Placental epithelial cell (primary cell): Measurements from ENCODE around the genes RIN1 and CCDC87.

GRCh38 chr11:66334910-66335476 lies 1.2 kb downstream of the RIN1 start:
- CAGE, long polyA plus RNA = no peak

DNA sequence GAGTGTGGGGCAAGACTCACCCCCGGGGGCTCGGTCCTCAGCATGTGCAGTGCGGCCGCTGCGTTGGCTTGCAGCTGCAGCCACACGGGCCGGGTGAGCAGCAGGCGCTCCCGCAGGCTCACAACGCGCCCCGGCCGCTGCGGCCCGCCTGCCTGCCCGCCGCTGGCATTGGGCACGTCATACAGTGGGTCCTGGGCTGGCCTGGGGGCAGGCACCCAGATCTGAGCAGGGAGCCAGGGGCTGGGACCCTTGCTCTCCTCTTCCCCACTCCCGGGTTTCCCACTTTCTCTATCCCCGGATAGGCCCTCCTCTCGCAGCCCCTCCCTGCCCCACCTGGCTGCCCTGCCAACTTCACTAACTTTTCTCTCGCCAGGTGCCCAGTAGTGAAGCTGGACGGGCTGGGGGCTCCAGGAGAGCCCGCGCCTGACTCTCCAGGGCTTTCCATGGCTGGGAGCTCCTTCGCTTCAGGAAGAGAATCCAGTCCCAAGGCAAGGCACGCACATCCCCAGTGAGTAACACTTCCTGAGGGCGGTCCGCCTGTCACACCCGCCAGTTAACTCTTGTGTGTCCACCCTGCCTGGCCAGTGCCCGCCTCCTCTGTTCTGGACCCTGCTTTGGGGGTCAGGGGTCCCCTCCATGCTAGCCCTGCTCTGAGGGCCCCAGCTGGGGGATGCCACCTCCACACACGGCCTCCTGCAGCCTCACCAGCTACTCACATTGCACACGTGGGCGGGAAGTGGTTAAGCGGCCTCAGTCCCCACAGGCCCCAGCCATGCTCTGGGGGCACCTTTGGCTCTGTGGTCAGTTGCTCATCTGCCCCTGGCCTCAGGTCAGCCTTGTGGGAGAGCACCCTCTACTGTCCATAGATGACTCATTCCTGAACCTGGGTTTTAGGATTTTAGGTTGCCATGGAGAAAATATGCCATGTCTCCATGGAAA lies at the start of gene RIN1:
TSS of gene RIN1 (minus strand) at position 477 of the 939 bp plus-strand sequence.
- CAGE, long polyA plus RNA = no peak

- CAGE, long polyA plus RNA = no peak
Observed at GRCh38 chr11:66346587-66347033, 819 bp downstream of the B4GAT1 start.

DNA sequence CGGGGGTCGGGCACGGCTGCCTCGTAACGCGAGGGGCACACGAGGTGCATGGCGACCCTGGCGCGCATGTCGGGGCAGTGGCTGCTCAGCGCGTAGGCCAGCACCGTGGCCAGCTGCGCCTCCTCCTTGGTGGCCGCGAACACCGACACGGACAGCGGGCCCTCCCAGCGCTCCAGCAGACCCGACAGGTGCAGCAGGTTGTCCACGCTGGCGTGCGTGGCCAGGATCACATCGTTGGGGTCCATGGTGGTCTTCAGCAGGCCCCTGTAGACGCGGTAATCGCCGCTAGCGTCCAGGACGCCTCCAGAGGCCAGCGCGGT lies 435 bp downstream of the B4GAT1 start:
- CAGE, long polyA plus RNA = no peak

DNA sequence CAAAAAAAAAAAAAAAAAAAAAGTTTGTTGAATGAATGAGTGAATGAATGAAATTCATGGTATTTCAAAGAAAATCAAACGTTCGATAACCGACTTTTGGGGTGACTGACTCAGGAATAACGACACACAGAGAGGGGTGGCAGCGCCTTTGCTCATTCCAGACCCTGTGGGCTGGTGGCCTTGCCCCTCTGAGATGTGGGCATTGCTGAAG lies 797 bp downstream of the SLC29A2 start:
- CAGE, long polyA plus RNA = no peak

DNA sequence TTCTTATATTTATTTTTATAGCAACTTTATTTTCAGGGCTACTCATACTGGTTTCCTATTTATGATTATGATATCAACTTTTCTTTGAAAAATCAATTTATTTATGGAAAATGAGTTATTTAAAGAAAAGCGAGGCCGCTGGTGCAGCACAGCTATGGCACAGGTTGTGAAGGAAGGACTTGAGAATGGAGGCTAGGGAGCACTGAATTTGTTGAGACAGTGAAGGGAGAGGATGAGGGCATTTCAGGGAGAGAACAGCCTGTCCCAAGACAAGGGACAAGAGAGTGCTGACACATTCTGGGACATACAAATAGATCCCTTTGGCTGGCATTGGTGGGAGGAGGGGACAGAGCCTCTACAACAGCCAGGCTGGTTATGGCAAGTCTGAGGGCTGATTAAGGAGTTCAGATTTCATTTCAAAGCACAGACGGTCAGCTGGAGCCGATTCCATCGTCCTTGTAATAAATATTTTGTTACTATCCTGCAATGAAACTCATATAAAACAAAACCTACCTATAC lies 1.7 kb upstream of the SLC29A2 start:
- CAGE, long polyA plus RNA = no peak

GRCh38 chr11:66592295-66593431 lies at the start of gene CCDC87:
TSS of gene CCDC87 (minus strand) at chr11:66593063.
- CAGE, long polyA plus RNA = no peak

DNA sequence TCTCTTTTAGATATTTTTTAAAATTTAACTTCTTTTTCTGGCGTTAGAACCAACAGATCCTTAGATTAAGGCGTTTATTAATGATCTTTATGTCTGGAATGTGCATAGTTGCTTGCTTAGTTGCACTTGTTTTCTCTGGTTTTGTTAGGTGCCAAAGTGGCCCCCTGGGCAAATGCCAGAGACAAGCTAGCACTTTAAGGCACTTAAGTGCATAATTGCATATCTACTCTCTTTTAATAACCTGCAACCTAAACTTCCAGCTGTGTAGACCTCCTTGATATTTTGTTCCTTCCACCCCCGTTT lies 3.3 kb downstream of the RBM4 start:
- CAGE, long polyA plus RNA = no peak

- CAGE, long polyA plus RNA = no peak
Observed at GRCh38 chr11:66689715-66690376, 12.2 kb upstream of the RBM4B start.

DNA sequence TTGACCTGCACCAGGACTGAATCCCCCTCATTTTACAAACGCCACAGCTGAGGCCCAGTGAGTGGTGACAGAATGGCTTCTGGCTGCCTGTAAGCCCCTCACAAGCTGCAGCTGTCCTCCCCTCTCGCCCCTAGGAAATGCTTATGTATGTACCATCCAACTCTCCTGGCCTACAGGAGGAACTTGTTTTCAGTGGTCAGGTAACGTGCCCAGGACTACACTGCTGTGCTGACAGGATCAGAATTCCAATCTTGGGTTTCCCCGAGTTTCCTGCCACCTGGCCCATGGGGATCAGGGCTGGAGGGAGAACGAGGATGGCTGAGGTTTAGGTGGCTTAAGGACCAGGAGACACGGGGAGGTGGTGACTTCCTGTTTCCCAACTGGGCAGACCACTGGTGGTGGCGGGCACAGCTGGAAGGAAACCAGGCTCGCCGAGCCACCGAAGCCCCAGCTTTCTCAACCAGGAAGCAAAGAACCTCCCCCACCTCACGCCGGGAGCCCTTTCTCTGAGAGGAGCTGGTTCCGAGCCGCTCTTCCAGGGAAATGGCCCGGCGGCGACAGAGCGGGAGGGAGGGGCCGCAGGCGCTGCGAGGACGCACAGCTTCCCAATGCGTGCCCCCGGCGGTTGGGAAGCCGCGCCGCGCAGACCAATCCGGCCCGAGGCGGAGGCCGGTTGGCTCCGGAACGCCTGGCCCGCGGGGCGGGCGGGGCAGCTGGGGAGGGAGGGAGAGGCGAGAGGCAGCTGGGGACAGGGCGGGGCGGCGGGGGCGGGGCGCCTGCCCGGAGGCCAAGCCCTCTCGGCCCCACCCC lies 998 bp upstream of the LRFN4 start:
- CAGE, long polyA plus RNA = no peak

DNA sequence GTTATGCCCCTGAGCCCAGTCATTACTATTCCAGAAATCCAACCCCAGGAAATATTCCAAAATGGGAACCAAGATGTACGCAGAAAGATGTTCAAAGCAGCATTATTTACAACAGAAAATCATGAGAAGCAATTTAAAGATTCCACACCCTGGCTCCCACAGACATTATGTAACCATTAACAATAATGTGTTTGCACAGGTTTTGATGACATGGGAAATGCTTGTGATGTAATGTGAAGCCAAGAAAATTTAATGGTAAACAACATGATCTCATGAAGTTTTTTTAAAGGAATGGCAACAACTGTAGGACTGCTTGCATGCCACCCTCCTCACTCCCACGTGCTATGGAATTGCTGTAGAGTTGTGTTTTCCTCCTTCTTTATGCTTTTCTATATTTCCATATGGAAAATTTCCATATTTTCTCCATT lies 20.7 kb downstream of the LRFN4 start:
- CAGE, long polyA plus RNA = no peak

DNA sequence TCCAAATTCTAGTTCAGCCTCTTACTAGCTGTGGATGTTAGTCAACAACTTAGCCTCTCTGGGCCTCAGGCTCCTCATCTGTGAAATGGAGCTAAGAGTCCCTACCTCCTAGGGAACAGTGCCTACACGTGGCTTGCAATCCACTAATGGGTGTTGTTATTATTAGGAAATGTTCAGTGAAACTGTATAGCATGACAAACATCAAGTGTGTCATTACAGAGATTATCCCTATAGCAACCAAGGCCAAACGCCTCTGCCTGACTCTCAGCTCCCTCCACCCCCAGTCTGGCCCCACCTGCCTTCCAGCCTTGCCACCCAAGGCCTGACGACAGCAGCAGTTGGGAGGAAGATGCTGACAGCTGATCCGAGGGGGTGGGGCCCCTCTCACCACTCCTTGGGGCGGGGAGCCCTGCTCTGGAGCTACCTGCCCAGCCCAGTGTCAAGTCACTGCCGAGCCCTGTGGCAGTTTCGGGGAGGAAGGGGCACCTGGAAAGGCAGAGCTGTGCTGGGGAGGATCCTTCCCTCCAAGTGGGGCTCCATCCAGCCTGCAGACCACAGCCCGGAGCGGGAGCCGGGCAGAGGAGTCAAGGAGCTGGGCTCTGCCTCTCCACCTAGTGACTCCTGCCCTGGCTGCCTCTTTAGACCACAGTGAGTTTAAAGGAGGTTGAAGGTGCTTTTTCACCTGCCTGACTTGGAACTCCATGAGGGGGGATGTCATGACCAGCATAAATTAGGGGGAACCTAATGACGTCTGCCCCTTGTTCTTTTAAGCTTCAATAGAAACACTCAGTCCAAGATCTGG lies 1.5 kb upstream of the RHOD start:
- CAGE, long polyA plus RNA = no peak

GRCh38 chr11:67118066-67118805 lies 827 bp upstream of the KDM2A start:
- CAGE, long polyA plus RNA = no peak

GRCh38 chr11:67119589-67120180 lies 622 bp downstream of the KDM2A start:
- CAGE, long polyA plus RNA = no peak

GRCh38 chr11:67139896-67140251 lies 20.8 kb downstream of the KDM2A start:
- CAGE, long polyA plus RNA = no peak

DNA sequence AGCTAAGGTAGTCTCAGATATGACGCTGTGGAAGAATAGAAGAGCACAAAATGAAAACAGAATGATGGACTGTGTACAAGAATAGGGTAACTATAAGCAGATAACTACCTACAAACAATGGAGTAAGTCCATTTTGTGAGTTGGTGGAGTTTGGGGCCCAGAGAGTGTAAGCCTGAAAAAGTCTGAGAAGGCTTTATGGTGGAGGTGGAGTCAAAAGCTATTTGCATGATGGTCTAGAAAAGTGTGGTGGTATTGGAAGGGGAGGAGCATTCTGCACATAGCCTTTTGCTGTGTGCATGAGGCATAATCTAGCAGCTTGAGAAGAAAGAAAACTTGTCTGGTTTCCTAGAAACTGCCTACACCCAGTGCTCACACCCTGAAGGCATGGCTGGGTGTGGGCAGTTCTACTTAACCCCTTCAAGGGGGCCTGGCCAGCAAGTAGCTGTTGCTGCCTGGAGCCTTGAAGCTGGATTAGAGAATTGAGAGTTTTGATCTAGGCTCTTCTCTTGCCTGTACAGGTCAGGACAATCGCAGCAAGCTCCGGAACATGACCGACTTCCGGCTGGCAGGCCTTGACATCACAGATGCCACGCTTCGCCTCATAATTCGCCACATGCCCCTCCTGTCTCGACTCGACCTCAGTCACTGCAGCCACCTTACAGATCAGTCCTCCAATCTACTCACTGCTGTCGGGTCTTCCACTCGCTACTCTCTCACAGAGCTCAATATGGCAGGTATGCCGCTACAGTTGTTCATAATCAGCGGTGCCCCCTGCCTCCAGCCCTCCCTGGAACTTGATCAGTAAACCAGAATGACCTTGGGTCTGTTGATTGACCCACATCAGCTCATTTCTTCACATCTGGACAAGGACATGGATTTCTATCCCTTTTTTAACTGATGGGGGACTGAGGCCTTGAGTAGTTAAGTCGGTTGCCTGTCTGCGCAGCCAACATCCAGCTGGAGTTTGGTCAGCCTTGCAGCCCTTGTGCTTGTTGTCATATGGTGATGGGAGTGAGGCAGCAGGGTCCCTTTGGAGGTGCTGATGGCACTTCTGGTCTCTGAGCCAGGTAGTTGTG lies 12.2 kb upstream of the GRK2 start:
- CAGE, long polyA plus RNA = no peak

GRCh38 chr11:67278975-67279674 lies 10.0 kb upstream of the ANKRD13D start:
- CAGE, long polyA plus RNA = no peak

- CAGE, long polyA plus RNA = no peak
Observed at GRCh38 chr11:67283491-67283960, 5.6 kb upstream of the ANKRD13D start.

- CAGE, long polyA plus RNA = no peak
Observed at GRCh38 chr11:67300902-67301961, 2.1 kb upstream of the SSH3 start.

GRCh38 chr11:67349435-67350170 lies 3.7 kb downstream of the POLD4 start:
- CAGE, long polyA plus RNA = no peak